ENCODE results near the gene CCZ1.

DNA sequence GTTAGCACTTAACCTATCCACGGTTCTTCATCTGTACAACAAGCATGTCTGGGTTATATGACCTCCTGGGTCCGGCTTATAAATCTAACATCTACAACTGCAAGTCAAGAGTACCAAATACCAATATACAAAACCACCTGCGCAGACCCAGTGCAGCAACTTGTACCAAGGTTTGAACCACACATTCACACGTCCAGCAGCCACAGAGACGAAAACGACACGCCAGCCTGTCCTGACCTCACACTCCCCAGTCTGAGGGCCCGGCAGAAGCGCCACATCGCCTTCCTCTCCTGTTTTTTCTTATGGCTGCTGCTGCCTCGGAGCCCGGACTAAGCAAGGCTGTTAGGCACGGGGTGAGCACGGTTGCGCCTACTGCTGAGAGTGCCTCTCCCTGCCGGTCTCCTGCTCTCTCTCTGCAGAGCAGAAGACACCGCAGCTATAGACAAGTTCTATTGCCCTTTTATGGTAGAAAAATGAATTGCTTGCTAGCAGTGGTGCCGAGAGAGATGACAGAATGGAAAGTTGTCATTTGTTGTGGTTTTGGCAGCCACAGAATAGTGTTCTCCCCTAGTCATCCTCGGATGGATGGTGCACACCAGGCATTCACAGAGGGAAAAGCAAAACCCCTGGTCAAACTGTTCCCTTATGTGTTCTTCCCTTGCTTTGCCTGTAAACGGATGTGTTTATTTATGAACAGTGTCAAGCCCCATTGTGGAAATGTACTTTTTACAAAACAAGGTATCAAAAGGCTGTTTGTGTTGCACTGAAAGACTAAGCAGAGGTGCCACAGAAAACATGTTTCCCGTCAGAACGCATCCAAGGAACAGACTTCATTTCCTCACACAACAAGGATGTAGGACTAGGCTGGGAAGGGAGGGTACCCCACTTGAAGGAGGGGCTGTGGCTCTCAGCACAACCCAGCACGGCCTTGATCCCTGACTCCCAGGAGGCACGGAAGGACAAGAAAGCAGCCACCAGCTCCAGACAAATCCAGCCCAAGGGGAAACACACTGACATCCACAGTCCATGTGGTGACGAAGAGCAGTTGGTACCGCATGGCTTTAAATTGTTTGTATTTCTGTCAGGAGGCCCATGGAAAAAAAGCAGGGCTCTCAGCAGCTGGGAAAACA, 86.0 kb downstream of the RNF216 start:
- PRO-cap, 2 experiments: peak in 2 of 2 experiments; most common plus-strand start position 582 of the sequence (in 1); most common minus-strand start position 415 of the sequence (in 2)

DNA sequence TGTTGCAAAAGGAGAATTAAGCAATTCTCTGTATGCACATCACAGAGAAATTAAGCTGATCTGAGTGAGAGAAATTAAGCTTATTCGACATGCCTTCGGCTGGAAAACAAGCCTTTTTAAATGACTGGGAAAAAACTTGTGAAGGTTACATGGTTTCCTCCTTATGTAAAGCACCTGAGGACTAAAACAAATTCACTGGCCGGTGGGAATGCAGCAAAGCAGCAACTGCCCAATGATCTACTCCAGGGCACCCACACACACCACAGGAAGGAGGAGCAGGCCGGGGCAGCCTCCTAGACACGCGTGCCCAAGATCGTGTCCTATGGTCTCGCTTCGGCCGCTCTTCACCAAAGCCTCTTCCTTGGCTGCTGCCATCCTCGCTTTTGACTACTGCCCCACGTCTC, 85.2 kb downstream of the RNF216 start:
- PRO-cap, 2 experiments: no peak in any of the 2 experiments

DNA sequence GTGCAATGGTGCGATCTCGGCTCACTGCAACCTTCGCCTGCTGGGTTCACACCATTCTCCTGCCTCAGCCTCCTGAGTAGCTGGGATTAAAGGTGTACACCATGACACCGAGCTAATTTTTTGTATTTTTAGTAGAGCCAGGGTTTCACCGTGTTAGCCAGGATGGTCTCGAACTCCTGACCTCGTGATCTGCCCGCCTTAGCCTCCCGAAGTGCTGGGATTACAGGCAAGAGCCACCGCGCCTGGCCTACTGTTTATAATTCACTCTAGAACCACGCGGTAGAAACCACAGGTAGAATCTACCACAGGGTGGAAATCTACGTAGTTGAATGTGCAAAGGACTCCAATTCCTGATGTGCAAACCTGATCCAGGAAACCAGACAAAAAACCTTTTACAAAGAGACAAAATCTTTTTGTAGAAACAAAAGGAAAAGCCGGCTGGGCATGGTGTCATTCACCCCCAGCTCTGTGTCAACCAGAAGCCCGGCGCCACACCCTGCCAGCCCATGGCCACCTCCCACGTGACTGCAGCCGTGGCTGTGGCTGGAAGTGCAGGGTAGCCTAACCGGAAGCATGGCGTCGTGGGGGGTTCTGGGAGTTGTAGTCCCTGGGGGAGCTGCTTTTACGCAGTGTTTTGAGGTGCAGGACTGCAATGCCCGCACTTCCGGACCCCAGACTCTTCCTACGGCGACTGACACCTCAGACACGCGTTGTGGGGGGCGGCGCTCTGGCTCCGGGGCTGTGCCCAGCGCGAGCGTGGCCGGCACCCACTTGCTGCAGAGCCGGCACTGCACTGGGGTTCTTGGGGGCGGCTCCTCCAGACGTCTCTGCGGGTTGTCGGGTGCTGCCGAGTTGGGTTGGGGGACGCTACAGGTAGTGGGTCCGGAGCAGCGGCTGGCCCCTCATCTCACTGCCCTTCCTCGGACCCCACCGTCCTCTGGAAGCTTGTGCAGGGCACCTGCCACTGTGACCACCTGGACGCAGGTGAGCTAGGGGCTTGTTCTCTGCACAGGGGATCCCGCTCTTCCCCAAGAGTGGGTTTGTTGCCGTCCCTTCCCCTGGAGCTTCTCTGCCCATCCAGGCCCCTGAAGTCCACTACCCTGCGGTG, 41.4 kb upstream of the RNF216 start:
- PRO-cap, 2 experiments: peak in 2 of 2 experiments; most common plus-strand start position 619 of the sequence (in 1); most common minus-strand start position 468 of the sequence (in 1)

DNA sequence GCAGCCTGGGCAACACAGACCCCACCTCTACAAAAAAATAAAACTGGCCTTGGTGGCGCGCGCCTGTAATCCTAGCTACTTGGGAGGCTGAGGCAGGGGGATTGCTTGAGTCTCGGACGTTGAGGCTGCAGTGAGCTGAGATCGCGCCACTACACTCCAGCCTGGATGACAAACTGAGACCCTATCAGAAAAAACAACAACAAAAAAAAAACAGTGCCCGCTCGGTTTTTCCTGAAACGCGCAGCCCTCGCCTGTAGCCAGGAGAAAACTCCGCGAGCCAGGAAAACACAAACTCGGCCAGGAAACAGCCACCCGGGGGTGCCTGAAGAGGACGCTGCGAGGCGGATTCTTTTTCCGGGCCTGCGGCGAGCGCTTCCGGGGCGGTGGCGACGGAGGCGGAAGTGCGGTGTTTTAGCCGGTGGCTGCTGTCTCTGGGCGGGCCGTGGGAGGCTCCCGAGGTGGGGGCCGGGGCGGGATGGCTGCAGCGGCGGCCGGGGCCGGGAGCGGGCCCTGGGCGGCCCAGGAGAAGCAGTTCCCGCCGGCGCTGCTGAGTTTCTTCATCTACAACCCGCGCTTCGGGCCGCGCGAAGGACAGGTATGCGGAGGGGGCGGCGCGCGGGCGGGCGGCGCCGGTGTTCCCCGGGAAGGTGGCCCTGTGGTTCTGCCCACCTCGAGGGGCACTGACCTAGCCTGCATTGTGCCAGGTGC, at the start of gene CCZ1:
Gene CCZ1, plus strand, starts transcription at position 409 of the 708 bp plus-strand sequence.
- PRO-cap, 2 experiments: peak in 2 of 2 experiments; most common minus-strand start position 324 of the sequence (in 2)

DNA sequence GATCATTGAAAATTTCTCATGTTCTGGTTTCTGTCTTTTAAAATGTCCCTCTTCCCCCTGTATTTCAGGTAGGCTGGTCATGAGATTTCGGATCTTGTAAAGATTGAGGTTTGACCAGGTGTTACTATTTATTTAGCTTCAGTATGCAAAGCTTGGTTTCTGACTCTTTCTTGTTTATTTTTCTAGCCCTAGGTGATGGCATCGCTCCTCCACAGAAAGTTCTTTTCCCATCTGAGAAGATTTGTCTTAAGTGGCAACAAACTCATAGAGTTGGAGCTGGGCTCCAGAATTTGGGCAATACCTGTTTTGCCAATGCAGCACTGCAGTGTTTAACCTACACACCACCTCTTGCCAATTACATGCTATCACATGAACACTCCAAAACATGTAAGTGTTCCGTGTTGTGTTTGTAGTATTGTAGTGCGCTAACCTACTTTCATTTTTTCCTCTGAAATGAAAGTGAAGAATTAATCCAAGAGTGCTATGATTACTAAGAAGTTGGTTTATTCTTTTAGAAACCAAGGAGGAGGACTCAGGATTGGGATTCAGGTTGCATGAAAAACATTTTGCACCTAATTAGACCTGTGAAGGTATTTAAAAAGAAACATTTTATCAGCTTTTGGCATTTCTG, 10.5 kb downstream of the USP42 start:
- PRO-cap, 2 experiments: no peak in any of the 2 experiments

GRCh38 chr7:6162016-6163261, 57.7 kb downstream of the USP42 start:
- PRO-cap, 2 experiments: no peak in any of the 2 experiments

- PRO-cap, 2 experiments: no peak in any of the 2 experiments
Observed at GRCh38 chr7:6170581-6171099, 65.9 kb downstream of the USP42 start.

DNA sequence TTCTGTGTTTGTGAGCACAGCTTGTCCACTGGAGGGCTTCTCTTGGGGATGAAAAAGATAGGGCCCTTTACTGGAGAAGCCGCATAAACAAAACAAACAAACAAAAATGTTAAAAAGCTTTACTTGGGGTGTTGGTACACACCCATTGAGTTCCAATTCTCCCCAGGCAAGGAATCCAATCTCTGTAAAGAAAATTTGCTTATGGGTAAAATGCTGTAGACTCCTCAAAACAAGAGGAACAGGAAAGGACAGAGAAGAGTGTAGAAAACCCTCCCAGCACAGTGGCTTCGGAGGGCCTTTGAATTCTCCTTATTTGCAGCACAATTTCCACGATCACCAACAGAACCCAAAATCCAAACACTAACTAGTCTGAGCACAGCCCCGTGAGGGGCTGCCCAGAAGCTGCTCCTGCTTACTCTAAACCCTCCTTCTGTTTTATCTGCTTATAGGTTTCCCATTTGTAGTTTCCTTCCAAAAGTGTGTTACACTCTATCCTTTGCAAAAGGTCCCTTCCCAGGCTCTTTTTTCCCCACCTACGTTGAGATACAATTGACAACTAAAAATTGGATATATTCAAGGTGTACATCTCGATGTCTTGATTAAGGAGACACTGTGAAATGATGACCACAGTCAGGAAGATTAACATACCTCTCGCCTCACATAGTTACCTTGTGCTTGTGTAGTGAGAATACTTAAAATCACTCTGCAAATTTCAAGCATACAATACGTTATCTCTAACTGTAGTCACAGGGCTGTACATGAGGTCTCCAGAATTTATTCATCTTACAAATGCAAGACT, 23.0 kb downstream of the CYTH3 start:
- PRO-cap, 2 experiments: no peak in any of the 2 experiments

GRCh38 chr7:6417057-6417786, 30.5 kb downstream of the DAGLB start:
- PRO-cap, 2 experiments: no peak in any of the 2 experiments

DNA sequence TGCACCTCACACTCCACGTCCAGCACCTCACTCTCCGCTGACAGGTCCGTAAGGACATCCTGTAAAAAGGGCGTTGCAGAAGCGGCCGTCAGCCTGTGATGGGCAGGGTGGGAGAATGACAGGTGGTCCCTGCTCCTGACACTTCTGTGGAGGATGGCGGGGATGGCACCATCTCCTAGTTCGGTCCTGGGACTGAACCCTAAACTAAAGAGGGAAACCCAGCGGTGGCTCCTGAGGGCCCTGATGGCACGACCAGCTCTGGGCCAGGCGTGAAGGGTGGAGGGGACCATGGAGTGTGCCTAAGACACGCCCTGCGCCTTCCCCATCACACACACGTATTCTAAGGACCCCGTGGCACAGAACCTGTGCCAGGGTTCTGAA, 26.0 kb downstream of the DAGLB start:
- PRO-cap, 2 experiments: peak in 1 of 2 experiments; most common minus-strand start position 263 of the sequence (in 1)

DNA sequence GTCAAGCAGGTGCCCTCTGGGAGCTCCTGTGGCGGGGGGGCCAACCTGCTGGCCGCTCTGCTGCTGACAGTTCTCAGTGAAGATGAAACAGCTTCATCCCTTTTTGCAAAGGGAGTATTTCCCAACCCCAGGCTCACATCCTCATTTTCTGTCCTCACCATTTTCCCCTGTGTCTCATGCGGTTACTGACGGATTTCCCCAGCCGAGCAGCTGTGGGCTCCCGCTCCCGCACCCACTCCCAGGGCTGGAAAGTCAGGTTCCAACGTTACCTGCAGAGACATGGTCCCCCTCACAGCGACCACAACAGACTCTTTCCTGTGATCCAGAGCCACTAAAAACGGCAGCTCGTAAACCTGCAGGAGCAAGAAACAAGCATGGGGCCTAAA, 23.3 kb downstream of the DAGLB start:
- PRO-cap, 2 experiments: peak in 1 of 2 experiments; most common plus-strand start position 70 of the sequence (in 1); most common minus-strand start position 78 of the sequence (in 1)

- PRO-cap, 2 experiments: no peak in any of the 2 experiments
Observed at GRCh38 chr7:6709802-6710289, 3.1 kb upstream of the ZNF12 start.

- PRO-cap, 2 experiments: no peak in any of the 2 experiments
Observed at GRCh38 chr7:7159100-7159760, 23.1 kb upstream of the C1GALT1 start.

- PRO-cap, 2 experiments: no peak in any of the 2 experiments
Observed at GRCh38 chr7:7187362-7188092, 5.2 kb downstream of the C1GALT1 start.

DNA sequence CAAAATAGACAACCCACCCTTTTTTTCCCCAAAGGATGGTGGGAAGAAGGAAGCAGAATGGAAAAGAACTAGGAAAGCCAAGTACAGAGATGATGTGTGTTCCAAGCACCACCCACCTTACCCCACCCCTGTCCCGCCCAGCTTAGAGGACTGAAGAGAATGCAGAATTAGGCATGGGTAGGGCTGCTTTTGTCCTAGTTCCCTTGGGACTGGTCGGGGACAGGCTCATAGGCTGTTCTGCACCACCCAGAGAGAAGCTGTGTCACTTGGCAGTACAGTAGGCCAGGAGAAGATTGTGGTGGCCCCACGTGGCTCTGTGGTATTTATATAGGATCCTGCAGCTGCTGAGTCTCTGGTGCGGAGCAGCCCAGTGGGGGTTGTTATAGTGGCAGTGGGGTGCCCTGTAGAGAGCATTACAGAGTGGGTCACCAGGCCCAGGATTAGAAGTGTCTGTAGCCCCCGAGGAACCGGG, 88.7 kb downstream of the C1GALT1 start:
- PRO-cap, 2 experiments: no peak in any of the 2 experiments

- PRO-cap, 2 experiments: no peak in any of the 2 experiments
Observed at GRCh38 chr7:7772209-7773047, 54.0 kb upstream of the RPA3 start.

DNA sequence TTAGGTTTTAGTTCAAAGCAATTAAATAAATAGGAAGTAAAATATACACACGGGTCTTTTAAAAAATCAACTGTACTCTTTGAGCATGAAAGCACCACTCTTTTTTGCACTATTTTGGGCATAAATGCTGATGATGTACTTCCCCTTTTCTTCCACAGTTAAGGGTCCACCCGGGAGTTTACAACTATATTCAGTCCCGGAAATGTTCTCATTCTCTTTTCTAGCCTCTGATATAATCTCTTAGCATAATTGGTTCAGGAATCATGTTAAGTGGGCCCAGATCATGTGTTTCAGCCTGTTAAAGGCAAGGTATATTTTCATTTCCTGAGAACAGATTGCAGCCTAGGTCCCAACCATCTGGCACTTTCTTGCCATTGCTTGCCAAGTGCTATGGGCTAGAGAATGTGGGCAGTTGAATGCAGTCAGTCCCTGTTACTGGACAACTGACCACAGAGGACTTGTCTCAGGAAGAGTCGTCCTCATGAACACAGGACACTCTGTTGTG, 111.5 kb upstream of the GLCCI1 start:
- PRO-cap, 2 experiments: no peak in any of the 2 experiments

DNA sequence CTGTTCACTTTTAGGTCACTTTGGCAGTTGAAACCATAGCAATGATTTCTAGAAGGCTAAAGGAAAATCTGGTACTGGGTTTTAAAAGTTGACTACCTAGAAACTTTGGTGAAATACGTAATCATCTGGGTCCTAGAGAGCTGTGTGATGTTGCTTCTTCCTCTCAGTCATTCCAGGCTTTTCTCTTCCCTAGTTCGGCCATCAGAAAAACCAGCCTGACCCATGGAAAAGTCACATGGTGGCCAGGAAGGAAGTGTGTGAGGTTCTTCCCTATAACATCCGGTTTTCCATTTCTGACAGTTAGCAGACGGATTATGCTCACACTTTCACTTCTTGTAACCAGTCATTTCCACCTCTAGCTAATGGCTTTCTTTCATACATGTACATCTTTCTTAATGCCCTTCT, 110.1 kb upstream of the GLCCI1 start:
- PRO-cap, 2 experiments: no peak in any of the 2 experiments

DNA sequence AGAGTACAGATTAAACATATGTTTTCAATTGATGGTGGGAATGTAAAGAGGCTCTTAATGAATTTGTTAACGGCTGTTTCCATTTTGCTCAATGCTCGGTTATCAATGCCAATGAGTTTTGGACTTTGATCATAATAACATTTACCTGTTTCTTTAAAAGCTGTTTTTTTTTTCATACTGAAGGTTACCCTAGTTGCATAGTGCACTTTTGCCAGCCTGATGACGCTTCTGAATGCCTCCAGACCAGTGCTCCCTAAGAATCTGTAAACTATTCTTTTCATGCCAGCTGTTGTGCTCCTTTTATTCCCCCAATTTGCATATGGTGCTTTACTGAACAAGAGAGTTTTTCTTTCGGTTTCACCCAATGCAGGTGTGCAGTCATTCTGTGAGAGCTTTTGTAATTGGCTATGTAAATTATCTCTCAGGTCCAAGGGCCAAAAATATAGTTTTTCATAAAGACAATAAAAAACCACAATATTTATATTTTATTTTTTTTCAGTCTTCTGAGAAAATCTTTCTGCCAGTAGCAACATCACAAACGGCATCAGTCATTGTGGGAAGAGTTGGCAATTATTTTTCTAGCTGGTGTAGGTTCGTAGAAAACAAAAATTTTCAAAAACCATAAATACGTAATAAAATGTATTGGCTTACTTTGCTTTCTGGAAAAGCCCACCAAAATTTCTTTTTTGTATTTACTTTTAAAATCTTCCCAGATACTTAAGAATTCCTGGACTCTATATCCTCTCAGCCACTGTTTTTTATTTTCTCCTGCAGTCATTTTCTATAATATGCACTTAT, 48.0 kb upstream of the GLCCI1 start:
- PRO-cap, 2 experiments: no peak in any of the 2 experiments

GRCh38 chr7:8140704-8141704, 121.0 kb downstream of the ICA1 start:
- PRO-cap, 2 experiments: no peak in any of the 2 experiments

Data from Metastatic Liver Carcinoma in the Lung (tissue), 2 donors.